SJSA1 (cell line): Measurements from ENCODE around the gene ALDH1B1.

DNA sequence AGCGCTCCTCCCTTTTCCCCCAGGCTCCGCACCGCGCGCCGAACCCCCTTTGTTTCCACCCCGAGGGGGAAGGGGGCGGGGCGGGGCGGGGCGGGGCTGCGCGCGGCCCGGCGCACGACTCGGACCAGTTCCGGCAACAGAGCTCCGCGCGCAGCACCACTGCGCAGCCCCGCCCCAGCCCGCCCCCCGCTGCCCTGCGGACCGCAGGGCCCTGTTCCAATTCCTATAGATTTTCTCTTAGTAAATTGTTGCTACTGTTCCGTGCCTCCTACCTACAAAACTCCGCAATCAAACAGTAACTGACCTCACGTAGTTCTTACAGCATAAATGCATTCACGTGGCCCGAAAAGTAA, 1.0 kb upstream of the RNF38 start:
- RAMPAGE, long total RNA: no peak

DNA sequence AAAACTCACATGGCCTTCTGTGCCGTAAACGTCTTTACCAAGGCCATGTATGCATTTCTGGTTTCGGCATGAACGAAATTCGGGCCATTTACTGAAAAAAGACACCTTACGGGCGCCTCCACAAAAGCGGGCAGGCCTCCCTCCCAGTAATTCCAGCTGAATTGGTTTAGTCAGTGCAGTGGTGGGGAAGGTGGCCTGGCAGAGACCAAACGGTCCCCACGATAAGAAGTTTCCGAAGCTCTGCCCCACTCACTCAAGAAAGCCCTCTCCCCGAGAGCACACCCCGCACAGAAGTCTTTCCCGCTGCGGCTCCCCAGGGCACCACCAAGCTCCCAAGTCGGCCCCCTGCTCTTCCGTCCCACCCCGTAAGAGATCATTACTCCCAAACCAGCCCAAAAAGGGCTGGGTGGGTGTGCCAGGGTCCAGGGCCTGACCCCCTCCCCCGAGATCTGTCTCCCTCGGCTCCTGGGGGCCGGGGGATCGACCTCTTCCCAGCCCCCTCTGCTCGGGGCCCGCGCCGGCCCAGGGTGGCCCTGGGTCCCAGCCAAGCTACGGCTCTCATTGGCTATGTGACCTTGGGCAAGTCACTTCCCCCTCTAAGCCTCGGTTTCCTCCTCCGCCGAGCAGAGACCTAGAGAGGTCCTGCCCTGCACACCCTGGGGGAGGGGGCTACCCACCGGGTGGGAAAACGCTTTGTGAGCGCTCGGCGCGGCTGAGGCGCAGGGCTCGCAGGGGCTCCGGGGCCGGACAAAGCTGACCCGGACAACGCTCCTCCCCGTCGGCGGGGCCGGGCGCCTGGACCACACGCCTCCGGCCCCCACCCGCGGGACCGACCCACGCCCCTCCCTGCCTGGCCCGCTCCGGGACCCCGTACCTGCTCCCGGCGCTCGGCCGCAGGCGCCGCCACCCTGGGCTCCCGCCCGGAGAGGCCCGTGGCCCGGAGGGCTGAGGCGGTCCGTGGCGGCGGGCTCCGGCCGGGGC, 86.0 kb upstream of the MELK start:
- RAMPAGE, long total RNA: no peak

DNA sequence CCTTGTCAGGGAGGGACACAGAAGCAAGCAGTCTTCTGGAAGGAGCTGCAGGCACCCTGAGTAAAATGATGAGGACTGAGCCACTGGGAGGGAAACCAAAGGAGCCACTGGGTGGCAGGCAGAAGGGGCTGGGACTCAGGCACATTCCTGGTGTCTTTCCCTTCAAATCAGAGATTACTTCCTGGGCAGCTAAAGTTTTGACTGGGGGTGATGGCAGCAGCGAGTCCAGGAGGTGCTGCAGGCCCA, 109.2 kb downstream of the PAX5 start:
- RAMPAGE, long total RNA: no peak

DNA sequence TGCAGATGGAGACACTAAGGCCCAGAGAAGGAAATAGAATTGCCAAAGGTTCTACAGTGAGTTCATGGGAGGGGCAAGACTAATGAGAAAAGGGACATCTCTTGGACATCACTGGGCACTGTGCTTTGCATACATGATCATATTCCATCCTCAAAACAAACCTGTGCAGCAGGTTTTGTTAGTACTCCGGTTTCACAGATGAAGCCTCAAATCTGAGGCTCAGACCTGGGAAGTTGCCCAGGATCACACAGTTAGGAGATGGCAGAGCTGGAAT, 13.3 kb upstream of the PAX5 start:
- RAMPAGE, long total RNA: no peak

GRCh38 chr9:37341197-37342309, 80.9 kb upstream of the GRHPR start:
- RAMPAGE, long total RNA: no peak

- RAMPAGE, long total RNA: no peak
Observed at GRCh38 chr9:37531500-37532346, 44.5 kb downstream of the FBXO10 start.

DNA sequence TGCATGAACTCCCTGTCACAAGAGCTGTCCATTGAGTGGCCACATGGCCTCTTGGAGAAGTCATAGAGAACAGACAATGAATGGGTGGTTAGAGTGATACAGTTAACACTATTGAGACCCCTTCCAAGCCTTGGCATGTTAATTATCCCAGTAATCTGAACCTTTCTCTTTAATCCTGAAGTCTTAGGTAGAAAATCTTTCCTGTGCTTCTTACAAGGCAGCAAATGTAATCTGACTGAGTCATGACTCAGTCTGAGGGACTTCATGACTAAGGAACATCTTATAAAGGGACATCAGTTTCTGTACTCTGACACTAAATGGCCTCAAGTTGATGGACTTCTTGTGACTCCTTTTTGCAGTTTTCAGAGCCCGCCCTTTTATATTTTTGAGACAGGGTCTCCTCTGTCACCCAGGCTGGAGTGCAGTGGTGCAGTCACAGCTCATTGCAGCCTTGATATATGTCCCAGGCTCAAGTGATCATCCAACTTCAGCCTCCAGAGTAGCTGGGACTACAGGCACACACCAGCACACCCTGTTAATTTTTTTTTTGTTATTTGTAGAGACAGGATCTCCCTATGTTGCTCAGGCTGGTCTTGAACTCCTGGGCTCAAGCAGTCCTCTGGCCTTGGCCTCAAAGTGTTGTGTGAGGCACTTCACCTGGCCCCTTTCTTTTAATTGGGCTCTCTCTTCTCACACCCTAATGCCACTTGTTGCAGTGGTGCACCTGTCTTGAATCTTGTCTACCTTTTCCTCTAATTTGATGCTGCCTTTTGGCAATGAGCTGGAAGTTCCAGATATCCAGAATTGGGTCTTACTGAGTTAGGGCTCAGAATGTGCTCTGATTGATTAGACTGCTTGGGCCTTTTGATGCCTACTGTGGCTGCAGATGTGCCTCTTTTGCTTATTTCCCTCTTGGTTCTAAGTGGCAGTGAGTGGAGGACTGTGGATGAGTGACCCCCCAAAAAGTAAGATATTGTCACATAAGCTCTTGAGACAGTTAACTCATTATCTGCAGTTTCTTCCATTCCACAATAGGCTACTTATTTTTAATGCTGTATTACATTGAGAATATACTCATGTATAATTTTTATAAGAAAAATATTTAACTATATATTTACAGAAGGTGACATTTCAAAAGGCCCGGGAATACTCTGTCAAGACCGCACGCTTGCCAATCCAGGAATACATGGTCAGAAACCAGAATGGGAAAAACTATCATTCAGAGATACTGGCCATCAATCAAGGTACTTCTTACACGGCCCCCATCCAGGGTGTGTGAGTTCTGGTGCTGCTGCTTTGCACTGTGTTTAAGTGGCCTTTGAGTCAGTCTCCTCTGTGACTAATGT, 9.2 kb downstream of the EXOSC3 start:
- RAMPAGE, long total RNA: no peak

DNA sequence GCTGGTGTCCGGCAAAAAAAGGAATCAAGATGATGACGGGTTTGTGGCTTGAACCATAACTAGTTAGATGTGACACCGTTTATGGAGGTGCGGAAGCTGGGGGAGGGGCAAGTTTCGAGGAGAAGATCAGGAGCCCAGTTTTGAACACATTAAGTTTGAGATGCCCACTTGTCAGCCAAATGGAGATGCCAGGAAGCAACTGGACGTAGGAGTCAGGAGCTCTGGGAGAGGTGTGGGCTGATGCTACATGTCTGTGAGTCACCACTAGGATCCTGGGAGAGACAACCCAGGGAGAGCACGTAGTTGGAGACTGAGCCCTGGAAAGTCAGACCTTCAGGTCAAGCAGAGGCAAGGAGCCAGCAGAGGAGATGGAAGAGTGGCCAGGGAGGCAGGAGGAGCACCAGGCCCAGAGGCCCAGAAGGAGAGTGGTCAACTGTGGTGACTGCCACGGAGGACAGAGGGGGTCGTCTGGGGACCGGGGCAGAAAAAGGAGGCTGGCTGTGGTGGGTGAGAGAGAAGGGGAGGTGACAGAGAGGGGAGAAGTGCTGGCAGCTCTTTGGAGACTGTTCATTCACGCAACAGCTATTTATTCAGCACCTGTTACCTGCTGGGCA, 48.9 kb upstream of the SLC25A51 start:
- RAMPAGE, long total RNA: no peak

- RAMPAGE, long total RNA: no peak
Observed at GRCh38 chr9:37967230-37967646, 63.3 kb upstream of the SLC25A51 start.

DNA sequence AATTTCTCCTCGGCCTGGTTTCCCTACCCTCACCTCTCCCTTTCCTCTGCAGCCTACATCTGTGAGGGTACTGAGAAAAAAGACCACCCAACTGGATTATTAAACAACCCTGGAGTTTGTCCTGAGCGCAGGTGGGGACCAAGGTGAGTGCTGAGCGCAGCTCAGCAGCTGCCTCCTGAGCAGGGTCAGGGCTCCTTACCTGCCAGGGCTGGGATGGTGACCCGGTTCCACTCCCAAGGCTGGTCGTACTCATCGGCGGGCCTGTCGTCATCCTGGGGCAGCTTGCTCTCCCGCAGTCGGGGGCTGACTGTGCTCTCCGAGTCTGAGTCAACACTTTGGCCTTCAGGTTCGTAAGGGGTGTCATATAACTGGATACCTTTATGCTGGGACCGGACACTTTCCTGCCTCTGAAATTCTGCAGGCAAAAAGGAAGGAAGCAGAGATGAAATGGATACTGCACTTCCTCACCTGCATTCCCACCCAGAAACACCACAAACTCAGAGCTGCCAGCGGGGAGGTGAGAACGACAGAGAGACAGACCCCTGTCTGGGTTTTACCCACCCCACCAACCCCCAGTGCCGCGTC, 70.6 kb upstream of the SLC25A51 start:
- RAMPAGE, long total RNA: no peak

DNA sequence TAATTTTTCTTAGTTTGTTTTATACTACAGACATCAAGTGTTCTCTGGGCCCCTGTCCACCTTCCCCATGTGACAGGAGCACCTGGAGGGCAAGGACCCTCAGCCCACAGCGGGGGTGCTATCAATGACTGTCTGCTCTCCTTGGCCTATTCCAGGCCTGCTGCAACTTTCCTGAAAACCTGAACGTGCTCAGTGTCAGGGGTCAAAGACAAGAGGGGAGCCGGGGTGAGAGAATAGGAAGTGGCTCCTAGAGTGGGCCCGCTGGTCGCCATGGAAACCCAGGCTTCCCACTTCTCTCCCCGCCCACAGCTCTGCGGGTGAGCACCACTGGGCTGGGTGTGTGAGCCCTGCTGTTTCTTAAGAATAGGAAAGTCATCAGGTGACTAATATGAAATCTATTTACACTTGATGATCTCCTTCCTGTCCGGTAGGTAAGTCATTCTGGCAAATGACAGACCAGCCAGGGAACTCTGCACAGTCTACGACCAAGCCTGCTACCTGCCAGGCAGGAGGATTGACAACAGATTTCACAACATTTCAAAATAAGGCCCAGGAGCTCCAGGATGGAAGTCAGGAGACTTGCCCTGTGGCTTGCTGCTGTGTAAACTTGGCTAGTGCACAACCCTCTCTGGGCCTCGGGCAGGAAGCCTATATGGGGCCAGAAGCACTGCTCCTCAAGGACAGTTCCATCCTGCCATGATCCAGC, 60.9 kb downstream of the SHB start:
- RAMPAGE, long total RNA: no peak

DNA sequence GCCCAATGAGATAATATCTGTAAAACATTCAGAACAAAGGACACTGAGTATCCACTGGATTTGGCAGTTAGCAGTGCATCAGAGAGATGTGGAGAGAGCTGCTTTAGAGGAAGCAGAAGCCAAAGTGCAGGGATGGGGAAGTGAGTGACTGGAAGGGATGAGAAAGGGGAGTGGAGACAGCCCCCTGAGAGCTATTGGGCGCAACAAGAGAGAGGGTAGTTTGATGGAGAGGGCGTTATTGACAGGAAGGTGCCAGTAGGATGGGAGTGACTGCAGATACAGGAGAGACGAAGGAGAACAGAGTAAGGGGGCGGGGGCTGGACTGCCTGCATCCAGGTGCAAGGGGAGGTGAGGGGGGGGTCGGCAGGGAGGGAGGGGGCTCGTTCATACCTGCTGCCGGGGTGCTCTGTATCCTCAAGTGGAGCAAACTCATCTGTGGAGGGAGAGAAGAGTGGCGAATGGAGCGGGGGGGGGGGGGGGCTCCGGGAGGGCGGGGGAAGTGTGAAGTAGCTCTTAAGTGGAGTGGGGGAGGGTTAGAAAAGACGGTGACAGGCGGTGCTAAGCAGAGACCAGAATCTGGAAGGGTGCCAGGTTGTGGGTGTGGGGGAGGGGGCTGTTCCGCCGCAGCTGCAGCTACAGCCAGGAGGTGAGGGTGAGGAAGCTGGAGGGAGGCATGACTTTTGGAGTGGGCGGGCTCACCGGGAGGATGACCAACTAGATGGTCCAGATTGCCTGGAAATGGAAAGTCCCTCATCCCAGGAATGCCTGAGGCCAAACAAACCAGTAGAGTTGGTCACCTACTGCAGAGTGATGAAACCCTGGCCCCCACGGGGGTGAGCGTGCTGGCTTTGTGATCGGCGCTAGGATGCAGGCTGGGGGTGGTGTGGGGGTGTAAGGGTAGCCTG, 157.8 kb upstream of the SHB start:
- RAMPAGE, long total RNA: no peak

DNA sequence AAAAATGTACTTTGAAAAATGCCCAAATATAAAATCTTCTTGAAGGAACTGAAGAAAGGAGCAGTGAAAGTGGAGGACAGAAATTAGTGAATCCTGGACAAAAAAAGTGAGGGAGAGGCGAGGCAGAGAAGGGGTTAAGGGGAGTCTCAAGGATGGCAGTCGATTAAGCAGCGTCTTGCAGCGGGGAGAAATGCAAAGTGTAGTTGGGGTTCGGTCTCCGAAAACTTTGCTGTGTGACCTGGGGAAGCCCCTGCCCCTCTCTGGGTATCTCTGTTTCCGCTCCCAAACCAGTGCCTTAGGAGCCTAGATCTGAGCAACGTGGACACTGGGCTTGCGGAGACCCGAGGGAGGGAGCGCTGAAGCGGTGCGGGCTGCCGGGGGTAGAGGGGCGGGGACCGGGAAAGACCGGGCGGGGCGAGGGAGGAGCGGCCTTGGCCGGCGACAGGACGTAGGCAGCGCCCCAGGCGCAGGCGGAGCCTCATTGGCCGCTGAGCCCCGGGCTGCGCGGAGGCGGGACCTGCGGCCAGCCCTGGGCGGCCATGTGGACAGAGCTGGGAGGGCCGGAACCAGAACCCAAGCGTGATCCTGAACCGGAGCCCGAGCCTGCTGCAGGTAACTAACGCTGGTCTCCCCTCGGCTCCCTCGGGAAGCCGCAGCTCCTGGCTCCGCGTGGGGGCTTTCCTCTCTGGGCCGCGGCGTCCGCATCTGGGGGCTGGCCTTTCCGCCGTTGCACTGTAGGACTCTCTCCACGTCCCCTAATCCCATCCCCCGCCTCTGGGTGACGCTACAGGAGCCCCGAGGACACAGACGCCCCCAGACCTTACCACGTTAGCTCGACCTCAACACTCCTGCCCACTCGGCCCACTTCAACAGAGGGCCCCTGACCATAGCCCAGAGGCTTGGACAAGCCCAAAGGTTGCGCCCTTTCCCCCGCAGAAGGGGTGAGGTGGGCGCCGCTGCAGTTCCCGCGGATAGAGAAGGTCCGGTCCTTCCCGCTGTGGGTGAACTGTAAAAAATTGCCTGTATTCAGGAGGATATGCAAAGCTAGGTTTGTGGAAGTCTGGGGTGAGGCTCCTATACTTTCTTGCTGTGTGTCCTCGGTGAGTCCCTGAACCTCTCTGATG, at the start of gene ALDH1B1:
TSS of gene ALDH1B1 (plus strand) at position 507 of the 1,124 bp plus-strand sequence.
- RAMPAGE, long total RNA: no peak

GRCh38 chr9:38621839-38622916, 1.8 kb upstream of the ANKRD18A start:
- RAMPAGE, long total RNA: no peak

DNA sequence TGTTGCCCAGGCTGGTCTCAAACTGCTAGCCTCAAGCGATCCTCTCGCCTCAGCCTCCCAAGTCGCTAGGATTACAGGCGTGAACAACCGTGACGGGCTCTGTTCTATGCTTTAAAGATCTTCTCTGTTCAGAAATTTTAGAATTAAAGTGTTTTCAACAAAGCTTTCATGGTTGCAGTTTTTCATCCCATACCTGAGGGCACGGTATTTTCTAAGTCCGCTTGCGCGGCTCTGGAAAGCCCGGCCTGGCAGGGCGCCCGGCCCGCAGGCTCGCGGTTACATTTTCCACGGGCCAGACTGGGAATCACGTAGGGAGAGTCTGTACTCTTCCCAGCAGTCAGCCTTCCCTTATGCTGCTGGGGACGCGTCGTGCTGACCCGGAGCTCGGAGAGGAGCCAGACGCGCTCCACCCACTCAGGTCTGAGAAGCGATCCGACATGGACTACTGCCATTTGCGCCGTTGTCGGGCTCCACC, 435.8 kb downstream of the SPATA31A1 start:
- RAMPAGE, long total RNA: no peak

GRCh38 chr9:40497552-40497818, 631.0 kb downstream of the FOXD4L6 start:
- RAMPAGE, long total RNA: no peak

DNA sequence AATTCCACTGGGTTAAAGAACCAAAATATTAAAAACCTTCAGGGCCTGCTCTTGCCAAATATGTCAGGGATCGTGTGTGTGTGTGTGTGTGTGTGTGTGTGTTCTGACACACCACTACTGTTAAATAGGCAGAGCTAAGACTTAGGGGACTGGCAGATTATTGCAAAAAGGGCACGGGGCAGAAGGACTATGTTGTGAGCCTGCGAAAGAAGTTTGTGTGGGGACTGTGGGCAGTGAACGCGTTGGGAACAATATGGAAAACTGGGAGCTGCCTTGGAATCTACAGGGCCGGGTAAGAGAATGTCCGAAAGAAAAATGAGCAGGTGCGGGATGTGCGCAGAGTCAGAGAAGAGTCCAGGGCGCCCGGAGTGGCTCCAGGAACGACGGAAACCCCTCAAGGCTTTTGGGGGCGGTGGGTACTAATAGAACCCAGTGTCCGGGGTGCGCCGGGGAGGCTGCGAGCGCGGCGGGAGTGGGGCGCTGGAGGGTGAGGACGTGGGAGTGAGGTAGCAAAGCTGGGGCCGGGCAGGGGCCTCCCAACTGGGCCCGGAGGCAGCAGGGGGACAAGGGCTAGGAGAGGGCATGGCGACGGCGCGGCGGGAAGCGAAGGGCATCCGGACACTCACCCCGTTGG, 54.8 kb downstream of the FOXD4L6 start:
- RAMPAGE, long total RNA: no peak

- RAMPAGE, long total RNA: no peak
Observed at GRCh38 chr9:61330299-61331023, 140.6 kb downstream of the SPATA31A7 start.

GRCh38 chr9:61853924-61854405, 664.1 kb downstream of the SPATA31A7 start:
- RAMPAGE, long total RNA: no peak

DNA sequence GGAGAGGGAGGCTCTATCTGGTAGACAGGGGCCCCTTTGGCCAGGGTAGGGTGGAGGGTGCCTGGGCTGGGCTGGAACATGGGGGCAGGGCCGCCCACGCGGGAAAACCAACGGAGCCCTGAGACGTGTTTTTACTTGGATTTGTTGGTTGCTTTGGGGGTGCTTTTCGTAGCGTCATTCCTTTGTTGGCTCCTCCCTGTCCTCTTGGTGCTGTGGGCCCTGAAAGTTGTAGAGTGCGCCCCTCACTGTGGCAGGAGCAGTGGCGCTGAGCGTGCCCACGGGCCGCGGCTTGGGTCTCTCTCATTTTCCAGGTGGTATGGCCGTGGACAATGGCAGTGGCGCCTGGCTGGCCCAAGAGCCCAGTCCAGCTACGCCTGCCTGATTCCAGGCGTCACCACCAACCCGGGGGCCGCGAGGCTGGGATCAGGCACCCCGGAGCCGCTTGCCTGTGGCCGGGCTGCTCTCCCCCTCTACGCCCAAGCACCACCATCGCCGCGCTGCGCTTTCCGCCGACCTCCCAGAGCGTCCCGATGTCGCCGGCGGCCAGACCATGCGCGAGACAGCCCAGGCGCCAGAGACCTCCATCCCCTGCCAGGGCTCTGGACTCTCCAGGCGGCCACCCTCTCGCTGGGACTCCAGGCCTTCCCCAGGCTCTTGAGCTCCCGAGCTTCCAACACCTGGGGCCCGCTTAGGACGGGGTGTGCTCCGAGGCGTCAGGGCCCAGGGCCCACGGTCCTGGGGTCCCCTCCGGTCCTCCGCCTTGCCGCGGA, 1610.0 kb downstream of the SPATA31A7 start:
- RAMPAGE, long total RNA: no peak